Hair follicular keratinocyte (primary cell): ENCODE measurements around a stretch of chr6.

DNA sequence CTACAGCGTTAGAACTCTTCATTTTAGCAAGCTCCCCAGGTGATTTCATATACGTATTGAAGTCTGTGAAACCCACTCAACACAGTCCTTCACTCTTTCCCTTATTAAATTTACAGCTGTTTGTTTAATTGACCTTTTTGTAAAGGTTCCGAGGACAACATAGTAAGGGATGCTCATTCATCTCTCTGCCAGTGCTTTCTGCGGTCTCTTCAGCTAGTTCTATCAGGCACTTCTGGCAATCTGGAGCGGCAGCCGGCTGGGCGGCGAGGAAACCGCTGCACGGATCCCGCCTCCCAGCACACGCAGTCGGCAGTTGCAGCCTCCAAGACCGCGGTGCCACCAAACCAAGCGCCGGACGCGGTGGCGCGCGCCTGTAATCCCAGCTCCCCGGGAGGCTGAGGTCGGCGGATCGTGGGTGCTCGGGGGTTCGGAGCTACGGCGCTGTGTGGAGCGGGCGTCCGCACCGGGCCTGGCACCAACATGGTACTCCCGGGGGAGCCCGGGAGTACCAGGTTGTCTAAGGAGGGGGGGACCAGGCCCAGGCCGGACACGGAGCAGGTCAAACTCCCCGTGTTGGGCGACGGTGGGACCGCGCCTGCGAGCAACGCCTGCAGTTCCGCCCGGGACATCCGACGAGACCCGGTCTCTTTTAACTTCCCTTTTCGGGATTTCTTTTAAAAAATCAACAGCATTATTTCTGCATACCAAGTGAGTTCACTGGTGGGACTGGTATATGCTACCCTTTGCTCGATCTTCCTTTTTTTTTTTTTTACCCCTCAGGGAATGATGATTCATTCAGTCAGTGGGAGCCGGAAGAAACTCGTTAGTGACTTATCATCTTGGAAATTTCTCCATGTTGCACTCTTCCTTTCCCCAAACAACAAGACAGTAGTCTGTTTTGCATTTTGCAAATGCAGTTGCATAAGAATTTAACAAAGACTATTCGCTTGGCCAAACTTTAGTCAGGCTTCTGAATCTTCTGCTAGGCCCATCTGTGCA, 27.7 kb downstream of the ZNF311 start:
- RAMPAGE, long total RNA = no peak

- RAMPAGE, long total RNA = no peak
Measured at GRCh38 chr6:28981873-28982536, 23.1 kb downstream of the ZNF311 start.

DNA sequence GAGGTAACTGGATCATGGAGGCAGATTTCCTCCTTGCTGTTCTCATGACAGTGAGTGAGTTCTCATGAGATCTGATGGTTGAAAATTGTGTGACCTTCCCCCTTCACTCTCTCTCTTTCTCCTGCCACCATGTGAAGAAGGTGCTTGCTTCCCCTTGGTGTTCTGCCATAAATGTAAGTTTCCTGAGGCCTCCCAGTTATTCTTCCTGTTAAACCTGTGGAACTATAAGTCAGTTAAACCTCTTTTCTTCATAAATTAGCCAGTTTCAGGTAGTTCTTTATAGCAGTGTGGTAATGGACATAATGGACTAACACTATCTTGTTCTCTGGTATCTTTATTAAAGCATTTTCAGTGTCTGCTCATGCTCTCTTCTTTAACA, 9.6 kb upstream of the MAS1L start:
- RAMPAGE, long total RNA = no peak

GRCh38 chr6:29763607-29764074, 40.4 kb downstream of the HLA-F start:
- RAMPAGE, long total RNA = no peak

- RAMPAGE, long total RNA = no peak
Measured at GRCh38 chr6:29908678-29909181, 33.6 kb upstream of the HLA-A start.

DNA sequence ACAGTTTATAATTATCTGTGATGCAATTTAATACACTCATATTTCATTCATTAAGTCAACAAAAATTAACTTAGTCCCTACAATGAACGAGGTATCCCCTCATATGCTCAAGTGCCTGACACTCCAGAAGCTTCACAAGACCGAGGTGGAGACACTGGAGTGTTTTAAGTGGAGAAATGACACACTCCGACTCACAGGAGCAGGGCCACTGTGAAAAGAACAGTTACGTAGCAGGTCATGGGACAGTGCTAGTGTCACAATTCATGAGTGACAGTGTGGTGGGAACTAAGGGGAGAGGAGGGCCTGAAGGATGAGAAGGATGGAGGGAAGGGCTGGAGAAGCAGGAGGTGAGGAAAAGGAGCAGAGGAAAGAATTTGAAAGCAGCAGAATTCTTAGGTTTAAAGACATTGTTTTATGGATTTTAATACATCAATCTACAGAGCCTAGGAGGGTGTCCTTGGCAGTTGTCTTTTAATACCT, 1.3 kb upstream of the HLA-A start:
- RAMPAGE, long total RNA = no peak

GRCh38 chr6:29948981-29949585, 6.8 kb downstream of the HLA-A start:
- RAMPAGE, long total RNA = no peak

DNA sequence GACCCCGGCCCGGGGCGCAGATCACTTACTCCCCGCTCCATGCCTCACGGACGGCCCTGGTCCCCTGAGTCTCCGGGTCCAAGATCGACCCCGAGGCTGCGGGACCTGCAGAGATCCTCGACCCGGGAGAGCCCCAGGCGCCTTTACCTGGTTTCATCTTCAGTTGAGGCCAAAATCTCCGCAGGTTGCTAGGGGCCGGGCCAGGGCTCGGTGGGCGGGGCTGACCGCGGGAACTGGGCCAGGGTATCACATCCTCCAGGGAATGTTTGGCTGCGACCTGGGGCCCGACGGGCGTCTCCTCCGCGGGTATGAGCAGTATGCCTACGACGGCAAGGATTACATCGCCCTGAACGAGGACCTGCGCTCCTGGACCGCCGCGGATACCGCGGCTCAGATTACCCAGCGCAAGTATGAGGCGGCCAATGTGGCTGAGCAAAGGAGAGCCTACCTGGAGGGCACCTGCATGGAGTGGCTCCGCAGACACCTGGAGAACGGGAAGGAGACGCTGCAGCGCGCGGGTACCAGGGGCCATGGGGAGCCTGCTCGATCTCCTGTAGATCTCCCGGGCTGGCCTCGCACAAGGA, 53.9 kb upstream of the POLR1H start:
- RAMPAGE, long total RNA = no peak

DNA sequence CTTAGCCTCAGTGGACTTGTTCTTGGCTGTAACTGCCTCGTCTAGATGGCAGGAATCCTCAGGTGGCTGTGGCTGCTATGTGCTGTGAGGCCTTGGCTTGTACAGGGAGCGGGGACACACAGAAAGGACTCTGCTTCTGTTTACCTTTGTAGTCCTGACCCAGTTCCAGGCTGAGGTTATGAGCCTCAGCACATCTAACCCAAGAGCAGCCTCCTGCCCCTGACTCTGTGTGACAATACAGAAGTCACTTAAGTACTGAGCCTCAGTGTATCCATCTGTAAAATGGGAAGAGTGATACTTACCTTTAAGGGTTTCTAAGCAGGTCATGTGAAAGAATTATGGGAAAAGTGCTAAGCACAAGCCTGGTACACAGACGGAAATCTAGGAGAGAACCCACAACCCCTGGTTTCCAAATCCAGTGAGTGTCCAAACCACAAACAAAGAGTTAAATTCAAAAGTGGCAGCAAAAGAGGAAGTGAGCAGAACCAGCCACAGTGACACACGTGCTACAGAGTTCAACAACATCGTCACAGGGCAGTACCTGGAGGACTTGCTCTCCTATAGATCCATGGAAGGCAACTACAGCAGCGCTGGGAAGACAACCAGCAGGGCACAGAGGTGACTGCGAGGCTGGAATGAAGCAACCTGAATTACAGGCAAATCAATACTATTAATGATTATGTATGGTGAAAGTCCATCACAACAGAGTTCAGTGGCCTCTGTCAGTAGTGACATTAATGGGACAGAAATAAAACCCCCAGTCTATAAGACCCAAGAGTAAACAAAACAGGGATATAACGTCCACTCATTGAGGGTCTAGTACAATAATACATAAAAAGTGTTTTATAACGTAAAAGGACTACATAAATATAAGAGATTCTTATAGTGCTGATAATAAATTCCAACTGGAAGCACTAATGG, 12.5 kb downstream of the TRIM26 start:
- RAMPAGE, long total RNA = no peak

- RAMPAGE, long total RNA = no peak
Measured at GRCh38 chr6:30212495-30213243, 537 bp downstream of the TRIM26 start.

DNA sequence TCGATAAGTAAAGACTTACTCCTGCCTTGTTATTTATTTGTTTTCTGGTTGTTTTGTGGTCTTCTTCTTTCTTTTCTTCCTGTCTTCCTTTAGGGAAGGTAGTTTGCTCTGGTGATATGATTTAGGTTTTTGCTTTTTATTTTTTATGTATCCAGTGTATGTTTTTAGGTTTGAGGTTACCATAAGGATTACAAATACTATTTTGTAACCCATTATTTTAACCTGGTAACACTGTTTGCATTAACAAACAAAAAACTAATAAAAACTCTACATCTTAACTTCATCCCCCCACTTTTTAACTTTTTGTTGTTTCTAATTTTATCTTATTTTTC, 41.2 kb upstream of the TRIM39 start:
- RAMPAGE, long total RNA = no peak

DNA sequence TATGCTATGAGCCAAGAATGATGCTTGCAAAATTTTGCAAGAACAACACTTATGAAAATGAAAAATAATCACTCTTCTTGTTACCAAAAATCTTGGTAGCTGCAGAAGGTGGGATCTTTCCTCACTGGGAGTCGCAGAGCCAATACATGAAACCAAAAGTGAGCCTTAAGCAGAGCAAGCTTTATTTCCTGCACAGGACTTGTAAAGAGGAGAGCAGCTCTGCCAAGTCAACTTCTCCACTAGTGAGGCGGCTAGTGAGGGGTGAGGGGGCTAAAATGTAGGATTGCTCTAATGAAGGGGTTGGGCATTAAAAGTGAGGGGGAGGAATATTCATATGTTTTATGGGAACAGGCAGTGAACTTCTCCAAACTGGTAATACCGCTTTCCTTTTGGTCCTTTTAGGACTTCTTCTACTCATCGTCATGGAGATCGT, 1.6 kb upstream of the HLA-E start:
- RAMPAGE, long total RNA = no peak

- RAMPAGE, long total RNA = no peak
Measured at GRCh38 chr6:30496477-30497152, 7.3 kb downstream of the HLA-E start.

DNA sequence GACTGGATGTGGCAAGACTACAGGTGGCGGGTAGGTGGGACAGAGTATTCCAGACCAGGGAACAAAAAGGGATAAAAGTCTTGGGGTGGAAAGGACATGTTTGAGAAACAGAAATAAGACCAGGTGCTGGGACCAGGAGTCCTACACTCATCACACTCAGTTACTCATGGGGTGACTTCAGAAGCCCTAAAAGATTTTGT, 21.2 kb downstream of the GNL1 start:
- RAMPAGE, long total RNA = no peak

GRCh38 chr6:30555531-30555773, 837 bp downstream of the GNL1 start:
- RAMPAGE, long total RNA = no peak

DNA sequence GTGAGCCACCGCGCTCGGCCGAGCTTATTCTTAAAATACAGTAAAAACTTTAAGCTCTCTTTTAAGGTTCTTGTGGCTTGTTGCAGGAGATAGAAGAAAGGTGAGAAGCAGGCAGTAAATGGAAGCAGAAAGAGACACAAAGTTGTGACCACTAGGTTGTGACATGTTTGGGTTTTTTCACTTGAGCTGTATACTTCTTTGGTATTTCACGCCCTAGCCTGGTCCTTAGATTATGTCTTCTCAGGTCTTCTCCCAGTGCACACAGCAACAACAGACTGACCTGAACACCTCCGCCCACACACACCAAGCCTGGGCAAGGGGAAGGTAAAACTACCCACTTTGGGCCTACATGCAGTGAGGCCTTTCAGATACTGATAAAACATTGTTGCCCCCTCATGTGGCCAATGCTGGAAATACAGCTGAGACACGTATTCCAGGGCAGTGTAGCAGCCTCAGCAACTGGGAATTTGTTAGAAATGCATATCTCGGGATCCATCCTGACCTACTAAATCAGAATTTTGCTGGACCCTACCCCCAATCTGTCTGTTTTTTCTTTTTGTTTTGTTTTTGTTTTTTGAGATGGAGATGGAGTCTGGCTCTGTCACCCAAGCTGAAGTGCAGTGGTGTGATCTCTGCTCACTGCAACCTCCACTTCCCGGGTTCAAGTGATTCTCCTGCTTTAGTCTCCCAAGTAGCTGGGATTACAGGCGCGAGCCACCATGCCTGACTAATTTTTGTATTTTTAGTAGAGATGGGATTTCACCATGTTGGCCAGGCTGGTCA, 19.7 kb downstream of the PPP1R10 start:
- RAMPAGE, long total RNA = no peak

DNA sequence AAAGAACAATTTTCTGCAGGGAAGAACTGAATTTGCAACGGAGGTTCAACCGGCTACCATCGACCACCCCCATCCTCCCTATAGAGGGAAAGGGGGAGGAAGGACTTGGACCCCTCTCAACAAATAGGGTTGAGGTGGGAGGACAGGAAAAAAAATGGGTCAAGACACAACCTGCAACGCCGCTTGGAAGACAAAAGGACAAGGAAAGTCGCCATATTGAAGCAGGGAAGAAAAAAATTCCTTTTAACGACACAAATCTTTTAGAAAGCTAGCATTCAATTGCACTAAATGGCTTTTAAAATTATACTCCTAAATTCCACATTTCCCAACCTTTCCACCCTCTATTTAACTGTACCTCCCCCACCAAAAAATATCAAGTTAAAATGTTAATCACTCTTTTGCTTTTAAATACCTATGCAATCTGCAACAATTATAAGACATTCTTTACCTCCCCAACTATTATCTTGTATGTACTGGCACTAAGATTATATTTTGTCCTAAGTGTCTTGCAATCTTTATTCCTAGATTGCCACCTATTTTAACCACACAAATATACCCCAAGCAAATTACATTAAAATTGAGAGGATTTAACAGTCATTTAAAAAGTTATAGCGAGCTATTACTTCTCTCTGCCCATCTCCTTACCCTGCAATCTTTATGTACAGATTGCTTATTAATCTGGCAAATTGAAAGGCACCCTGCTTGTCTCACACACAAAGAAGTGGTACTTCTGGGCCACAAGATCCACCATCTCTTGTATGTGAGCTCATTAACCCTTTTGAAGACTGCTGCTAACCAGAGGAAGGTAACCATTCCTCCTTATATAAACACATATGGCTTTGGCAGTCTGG, 1.5 kb downstream of the PPP1R10 start:
- RAMPAGE, long total RNA = no peak

GRCh38 chr6:30648028-30648589, 1.2 kb downstream of the C6orf136 start:
- RAMPAGE, long total RNA = no peak

GRCh38 chr6:30665487-30665689, 7.4 kb downstream of the DHX16 start:
- RAMPAGE, long total RNA = no peak

GRCh38 chr6:30684309-30685305, 1.8 kb downstream of the PPP1R18 start:
- RAMPAGE, long total RNA = no peak